Mammary microvascular endothelial cell (primary cell): ENCODE data around the genes TAGLN, FXYD6 and SCN4B.

- RAMPAGE, long total RNA, result start-site peak on the plus strand at chr11:117199370-117199406, 322 and 137 reads in 2 replicates
Measured at GRCh38 chr11:117198749-117199854, at the start of gene TAGLN. TSS of gene TAGLN (plus strand) at chr11:117199370.

DNA sequence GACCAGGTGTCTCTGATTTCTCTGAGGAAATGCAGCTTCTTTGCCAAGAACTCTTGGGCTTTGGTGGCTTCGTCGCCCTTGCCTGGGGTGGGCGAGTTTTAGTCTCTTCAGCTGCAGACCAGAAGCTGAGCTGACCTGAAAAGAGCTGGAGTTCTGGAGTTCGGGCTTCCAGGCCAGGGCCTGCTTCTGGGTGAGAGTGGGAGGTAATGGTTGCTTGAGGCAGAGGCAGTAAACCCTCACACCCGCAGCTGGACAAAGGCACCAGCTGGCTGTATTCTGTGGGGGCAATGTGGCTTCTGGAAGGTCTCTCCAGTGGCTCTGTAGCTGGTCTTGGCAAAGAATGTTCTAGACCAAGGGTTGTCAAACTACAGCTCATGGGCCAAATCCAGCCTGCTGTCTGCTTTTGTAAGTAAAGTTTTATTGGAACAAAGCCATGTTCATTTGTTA lies 3.1 kb downstream of the TAGLN start:
- RAMPAGE, long total RNA, result no peak

- RAMPAGE, long total RNA, result no peak
Measured at GRCh38 chr11:117204884-117205162, 5.7 kb downstream of the TAGLN start.

DNA sequence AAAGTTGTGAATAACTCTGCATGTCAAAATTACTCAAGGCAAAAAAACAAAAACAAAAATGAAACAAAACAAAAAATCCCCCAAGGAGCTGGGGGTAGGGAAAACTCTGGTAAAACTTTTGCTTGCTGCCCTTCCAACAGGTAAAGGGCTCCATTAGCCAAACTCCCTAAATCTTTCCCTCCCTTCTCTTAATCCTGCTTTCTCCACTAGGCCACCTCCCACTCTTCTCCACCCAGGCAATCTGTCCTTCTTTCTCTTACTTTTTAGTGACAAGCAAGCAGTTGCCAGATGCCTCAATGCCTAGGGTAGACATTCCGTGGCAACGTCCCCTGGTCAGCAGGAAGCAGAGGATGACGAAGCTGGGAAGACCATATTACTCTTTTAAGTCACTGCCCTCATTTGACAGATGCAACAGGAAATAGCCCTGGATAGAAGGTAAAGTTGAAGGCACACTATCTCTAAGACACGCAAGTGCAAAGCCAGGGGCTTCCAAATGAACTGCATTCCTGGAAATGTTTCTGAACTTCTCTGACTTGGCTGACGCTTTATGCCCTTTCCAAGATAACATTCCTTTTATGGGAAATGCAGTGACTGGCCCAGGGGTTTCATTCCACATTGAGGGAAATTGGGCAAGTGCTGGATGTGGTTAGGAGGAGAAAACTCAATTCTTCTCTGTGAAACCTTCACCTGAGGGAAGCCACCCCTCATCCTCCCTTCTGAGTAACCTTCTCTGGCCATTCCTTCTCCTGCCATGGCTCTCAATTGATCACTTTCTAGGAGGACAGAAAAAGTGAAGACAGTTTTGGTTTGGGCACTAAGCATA lies 14.8 kb downstream of the PCSK7 start:
- RAMPAGE, long total RNA, result no peak

DNA sequence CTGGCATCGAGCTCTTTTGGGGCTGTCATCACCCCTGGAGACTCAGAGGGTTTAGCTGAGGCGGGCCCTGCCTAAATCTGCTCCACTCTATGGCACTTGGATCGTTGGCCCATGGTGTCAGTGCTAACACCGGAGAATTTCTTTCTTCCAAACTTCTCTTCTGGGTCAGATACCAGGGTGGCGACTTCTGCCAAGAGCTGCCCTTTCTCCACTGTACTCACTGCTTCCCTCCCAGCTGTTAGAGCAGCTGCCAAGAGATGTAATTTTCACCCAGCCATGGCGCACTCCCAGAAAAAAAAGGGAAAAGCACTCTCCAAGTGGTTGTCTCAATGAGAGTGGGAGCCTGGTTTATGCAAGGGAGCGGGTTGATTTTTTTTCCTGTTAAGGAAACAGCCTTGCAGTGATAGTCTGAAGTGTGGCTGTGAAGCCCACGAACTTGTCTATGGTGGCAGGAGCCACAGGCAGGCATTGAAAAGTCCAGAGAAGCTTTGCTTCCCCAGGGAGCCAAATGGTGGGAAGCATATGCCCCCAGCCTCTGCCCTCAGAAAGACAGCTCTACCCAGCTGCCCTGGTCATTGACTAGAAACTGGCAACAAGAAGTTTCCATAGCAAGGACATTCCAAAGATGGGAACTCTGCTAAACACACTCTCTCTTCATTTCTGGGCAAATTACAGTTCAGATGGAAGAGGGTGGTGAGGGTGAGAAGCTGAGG lies 10.7 kb downstream of the PCSK7 start:
- RAMPAGE, long total RNA, result no peak

- RAMPAGE, long total RNA, result no peak
Measured at GRCh38 chr11:117246575-117247158, 14.2 kb downstream of the RNF214 start.

GRCh38 chr11:117391964-117392852 lies 64.6 kb downstream of the CEP164 start:
- RAMPAGE, long total RNA, result no peak

DNA sequence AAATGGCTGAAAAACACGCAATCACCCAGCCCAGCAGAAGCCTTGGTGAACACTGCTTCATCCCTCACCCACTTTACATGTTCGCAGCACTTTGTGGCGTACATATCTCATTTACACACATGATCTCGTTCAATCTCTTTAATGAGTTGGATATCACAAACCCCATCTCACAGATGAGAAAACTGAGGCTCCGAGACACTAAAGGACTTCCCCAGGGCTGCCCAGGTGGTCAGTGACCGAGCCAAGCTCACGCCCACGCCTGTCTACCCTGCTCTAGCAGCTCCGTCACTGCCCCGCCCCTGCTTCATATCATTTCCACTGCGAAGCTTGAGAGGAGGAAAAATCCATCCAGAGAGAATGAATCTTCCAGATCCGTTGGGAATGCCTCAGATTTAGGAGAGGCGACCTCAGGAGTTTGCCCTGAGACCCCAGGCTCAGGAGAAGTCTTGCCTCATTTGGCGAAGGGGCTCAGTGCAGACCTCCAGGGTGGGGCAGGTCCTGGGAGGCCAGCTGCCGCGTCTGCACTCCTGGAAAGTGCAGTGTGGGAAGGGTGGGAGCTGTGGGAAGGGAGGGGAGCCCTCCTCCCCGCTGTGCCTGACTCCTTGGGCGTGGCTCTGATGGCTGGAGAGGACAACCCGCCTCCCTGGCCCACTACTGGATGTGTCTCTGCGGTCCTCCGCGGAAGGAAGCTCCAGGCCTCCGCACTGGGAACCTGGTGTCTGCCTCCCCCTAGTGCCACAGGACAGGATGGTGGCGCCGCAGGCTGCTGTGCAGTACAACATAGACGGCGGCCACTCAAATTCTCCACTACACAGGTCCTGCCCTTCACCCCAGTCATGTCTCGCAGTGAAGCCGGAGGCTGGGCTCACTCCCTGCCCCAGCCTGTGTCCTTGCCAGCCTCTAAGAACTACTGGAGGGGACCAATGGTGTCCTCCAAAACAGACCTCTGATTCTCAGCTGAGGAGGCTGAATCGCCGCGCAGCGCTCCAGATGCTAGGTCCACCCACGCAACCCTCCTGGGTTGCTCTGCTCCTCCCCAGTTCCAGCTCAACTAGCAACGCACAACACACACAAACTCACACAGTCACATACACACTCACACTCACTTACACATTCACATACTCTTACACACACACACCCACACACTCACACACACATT lies 12.1 kb upstream of the DSCAML1 start:
- RAMPAGE, long total RNA, result no peak

DNA sequence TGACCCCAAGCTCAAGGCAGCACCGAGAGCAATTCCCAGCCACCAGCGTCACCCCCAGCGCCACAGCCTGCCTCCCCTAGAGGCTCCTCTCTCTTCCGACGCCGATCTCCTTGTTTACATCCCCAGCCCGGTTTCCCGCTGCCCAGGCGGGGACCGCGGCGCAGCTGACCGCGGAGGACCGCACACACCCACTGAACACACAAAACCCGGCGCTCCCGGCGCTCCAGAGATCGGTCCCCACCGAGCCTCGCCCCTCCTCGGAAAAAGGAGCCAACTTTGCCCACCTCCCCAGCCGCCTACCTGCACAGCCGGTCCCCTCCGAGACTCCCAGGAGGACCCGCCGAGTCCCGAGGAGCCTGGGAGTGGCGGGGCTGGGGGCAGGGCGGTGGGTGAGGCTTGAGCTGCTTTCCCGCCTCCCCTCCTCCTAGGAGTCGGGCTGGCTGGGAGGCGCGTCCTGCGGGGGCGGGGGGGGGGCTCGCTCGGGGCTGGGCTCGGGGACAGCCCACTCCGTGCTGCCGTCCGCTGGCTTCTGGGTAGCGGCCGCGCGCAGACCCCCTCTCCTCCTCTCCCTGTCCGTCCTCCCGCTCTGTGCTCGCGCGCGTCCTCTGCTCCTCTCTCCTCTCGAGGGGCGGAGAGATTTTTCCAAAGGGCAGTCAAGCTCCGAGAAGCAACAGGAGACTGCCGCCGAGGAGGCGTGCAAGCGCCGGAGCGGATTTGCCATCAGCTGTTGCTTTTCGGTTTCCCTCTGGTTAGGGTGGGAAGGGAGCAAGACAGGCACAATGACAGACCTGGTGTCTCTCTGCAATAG lies at the start of gene FXYD6:
Gene FXYD6, minus strand, starts transcription at position 367 of the 808 bp plus-strand sequence.
- RAMPAGE, long total RNA, result no peak

GRCh38 chr11:117987938-117988746 lies 1.9 kb downstream of the IL10RA start:
- RAMPAGE, long total RNA, result no peak

GRCh38 chr11:117994218-117994819 lies 8.1 kb downstream of the IL10RA start:
- RAMPAGE, long total RNA, result no peak

GRCh38 chr11:118003461-118004137 lies 17.4 kb downstream of the IL10RA start:
- RAMPAGE, long total RNA, result no peak

- RAMPAGE, long total RNA, result no peak
Measured at GRCh38 chr11:118004237-118005000, 18.2 kb downstream of the IL10RA start.

- RAMPAGE, long total RNA, result no peak
Measured at GRCh38 chr11:118051333-118052180, 25.3 kb upstream of the TMPRSS4 start.

- RAMPAGE, long total RNA, result no peak
Measured at GRCh38 chr11:118100796-118101181, 14.0 kb upstream of the SMIM35 start.

GRCh38 chr11:118152604-118153114 lies at the start of gene SCN4B:
TSS of gene SCN4B (minus strand) at chr11:118152823.
- RAMPAGE, long total RNA, result no peak

DNA sequence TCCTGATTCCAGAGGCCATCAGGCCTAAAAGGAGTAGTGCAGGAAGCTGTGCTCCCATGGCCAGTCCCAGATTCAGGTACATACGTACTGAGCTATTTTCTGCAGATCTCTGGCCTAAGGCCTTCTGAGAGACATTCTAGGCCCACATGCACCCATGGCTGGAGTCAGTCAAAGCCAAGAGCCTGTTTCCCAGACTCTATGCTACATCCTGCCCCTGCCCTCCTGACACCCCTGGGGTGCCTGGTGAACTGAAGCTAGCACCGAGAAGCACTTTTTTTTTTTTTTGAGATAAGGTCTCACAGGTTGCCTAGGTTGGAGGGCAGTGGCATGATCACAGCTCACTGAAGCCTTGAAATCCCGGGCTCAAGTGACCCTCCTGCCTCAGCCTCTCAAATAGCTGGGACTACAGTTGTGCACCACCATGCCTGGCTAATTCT lies 582 bp downstream of the CD3D start:
- RAMPAGE, long total RNA, result no peak

GRCh38 chr11:118473250-118474351 lies 37.3 kb downstream of the KMT2A start:
- RAMPAGE, long total RNA, result no peak

GRCh38 chr11:118531444-118531900 lies 480 bp downstream of the TMEM25 start:
- RAMPAGE, long total RNA, result no peak

GRCh38 chr11:118532692-118533408 lies 1.9 kb downstream of the TMEM25 start:
- RAMPAGE, long total RNA, result no peak